ENCODE measurements around the genes STX5, SLC22A6, ZFTA and VEGFB.

GRCh38 chr11:62752563-62753040 is 1.4 kb downstream of the ZBTB3 start:
- PRO-cap, result no peak

GRCh38 chr11:62811005-62811743 is 5.9 kb upstream of the NXF1 start:
- PRO-cap, result no peak

GRCh38 chr11:62831939-62832604 is at the start of gene STX5:
Gene STX5, minus strand, starts transcription at chr11:62832051.
- PRO-cap, result bidirectional peak, plus-strand start at chr11:62832244, minus-strand start at chr11:62832040

- PRO-cap, result no peak
Measured at GRCh38 chr11:62840694-62841173, 1.3 kb upstream of the WDR74 start.

GRCh38 chr11:62854180-62854571 is 14.8 kb upstream of the WDR74 start:
- PRO-cap, result no peak

DNA sequence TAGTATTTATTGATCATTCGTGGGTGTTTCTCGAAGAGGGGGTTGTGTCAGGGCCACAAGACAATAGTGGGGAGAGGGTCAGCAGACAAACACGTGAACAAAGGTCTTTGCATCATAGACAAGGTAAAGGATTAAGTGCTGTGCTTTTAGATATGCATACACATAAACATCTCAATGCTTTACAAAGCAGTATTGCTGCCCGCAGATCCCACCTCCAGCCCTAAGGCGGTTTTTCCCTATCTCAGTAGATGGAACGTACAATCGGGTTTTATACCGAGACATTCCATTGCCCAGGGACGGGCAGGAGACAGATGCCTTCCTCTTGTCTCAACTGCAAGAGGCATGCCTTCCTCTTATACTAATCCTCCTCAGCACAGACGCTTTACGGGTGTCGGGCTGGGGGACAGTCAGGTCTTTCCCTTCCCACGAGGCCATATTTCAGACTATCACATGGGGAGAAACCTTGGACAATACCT is 19.3 kb upstream of the WDR74 start:
- PRO-cap, result no peak

GRCh38 chr11:62984725-62985010 is at the start of gene SLC22A6:
Gene SLC22A6, minus strand, starts transcription at chr11:62984967.
- PRO-cap, result no peak

GRCh38 chr11:63001088-63001336 is 14.6 kb downstream of the SLC22A8 start:
- PRO-cap, result no peak

GRCh38 chr11:63023624-63024483 is 8.2 kb upstream of the SLC22A8 start:
- PRO-cap, result unidirectional peak, plus-strand start at chr11:63024204

DNA sequence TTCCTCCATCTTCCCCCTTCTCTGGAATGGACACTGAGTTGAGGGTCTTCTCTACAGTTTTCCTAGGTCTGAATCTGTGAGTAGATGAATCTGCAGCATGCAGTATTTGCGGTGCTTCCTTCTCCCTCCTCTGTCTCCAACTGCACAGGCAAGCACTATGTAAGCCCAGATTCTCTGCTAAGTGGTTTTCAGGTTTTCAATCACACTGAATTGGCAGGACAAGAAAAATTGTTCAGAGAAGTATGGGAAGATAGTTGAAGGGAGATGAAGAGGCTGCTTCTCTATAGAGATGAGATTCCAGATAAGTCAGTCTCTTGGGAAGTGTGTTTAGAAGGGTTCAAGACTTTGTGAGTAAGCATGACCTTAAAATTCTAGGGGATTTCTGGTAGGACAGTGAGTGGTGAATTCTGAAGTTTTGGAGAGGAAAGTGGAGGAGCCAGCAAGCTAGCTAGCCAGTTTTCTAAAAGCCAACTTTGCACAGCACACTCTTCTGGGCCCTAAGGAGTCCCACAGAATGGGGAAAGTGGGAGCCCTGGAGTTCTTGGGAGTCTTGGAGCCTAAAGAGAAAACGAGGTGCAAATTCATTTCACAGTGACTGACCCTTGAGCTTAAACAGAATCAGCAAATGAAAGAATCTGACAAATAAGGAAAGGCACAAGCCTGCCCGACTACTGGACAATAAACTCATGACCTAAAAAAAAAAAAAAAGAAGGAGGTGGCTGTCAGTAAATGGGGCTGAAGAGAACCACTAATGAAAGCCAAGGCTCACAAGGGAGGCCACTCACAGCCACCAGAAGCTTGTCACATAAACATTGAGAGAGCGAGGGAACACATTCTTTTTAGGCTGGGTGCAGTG is 3.5 kb upstream of the SLC22A25 start:
- PRO-cap, result no peak

DNA sequence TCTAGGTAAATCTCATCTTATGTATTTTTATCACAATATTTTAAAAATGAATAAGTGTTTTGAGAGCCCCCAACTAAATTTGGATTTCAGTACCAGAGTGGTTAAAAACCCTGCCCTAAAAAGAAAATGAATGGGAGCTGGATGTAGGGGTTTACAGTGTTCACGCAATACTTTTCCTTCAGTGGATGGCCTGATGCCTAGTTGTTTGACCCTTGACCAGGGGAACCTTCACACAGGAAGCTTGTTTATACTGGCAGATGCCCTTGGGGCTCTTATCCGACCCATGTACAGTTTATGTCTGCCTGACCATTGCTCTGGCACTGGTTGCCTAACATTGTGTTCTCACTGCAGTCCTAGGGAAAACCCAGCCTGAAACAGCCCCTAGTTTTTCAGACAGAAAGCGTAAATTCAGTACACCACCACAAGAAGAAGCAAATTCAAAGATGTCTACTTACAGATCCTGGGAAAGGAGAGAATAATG is 35.0 kb downstream of the SLC22A9 start:
- PRO-cap, result no peak

GRCh38 chr11:63575417-63575680 is 12.2 kb upstream of the PLAAT2 start:
- PRO-cap, result no peak

- PRO-cap, result unidirectional peak, minus-strand start at chr11:63768785
Measured at GRCh38 chr11:63768578-63769636, at the start of gene ZFTA. Gene ZFTA, minus strand, starts transcription at chr11:63768775.

DNA sequence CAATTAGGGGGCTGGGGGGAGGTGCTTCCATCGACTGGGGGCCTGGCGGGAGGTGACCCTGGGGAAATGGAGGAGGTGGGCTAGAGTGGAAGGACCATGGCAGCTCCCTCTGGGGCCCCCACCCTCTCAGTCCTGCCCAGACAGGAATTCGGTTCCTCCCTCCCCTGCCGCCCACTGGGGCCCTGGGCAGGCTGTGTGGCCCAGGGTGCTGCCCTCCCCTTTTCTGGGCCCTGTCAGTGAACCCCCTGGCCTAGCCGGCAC is 3.6 kb upstream of the RCOR2 start:
- PRO-cap, result no peak

DNA sequence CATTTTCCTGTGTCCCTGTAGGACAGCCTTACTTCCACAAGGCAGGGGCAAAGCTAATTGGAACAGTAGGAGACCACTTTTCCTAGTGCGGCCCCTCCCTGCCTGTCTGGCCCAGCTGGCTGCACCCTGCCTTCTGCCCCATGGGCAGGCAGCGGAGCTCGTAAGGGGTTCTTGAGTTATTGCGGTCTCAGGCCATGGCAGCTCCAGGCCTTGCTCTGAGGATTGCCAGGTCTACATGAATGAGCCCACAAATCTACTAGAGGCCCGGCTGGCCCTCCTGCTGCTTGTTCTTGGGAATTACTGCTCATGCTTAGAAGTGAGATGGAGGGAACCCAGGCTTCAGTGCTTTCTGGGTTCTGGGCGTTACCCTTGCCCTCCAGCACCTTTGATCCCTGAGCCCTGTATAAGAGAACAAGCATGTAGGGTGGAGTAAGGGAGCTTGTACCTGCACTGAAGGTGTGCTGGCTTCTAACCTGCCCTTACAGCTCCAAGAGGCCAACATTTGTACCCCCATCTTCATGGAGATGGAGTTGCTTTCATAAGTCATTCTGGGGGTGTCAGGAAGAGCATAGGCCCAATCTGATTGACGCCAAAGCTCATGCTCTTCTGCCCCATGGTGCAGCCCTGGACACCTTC is 4.0 kb downstream of the NAA40 start:
- PRO-cap, result unidirectional peak, minus-strand start at position 351 of the sequence

- PRO-cap, result no peak
Measured at GRCh38 chr11:64094423-64094743, 58.7 kb downstream of the FLRT1 start.

- PRO-cap, result bidirectional peak, plus-strand start at chr11:64185475, minus-strand start at chr11:64185411; unidirectional peak, minus-strand start at chr11:64185671
Measured at GRCh38 chr11:64185244-64185925, 586 bp upstream of the STIP1 start.

DNA sequence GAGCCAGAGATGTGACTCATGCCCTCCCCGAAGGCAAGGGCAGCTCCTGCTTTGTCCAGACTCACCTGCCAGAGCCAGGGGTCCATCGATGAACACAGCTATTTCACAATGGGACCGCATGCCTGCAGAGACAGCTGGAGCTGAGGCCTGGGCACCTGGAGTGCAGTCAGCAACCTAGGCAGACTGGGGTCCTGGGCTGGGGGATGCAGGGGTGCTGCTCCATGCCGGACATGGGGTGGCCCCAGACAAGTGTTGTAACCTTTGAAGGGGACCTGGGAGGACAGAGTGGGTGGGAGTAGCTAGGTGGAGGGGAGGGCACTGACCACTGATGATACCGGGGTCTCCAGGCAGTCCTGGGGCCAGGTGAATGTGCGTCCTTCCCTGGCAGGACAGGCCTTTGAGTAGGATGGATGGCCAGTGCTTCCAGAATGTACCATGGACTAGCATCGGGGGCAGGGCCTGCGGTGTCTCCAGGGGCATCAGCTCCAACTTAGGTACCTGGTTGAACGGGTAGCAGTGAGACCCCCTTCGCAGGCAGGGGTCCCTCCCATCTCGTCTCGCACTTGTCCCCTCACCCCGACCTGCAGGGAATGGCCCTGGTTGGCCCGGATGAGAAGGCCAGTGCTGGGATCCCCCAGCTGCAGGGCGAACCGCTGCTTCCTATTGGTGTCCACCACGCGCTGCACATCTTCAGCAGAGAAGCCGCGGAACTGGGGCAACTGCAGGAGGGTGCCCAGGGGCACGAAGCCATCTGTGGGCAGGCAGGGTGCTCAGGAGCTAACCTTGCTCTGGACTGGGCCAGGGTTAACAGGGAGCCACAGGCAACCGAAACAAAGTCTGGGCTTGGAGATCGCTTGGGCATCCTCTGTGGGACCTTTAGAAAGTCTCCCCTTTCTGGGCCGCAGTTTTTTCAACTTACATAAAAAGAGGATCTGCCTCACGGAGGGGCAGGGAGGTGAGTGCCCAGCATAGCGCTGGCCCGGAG is 1.5 kb downstream of the TRPT1 start:
- PRO-cap, result no peak

GRCh38 chr11:64234144-64234752 is at the start of gene VEGFB:
Gene VEGFB, plus strand, starts transcription at chr11:64234584.
- PRO-cap, result bidirectional peak, plus-strand start at chr11:64234516, minus-strand start at chr11:64234354

GRCh38 chr11:64239705-64240135 is 1.2 kb upstream of the ENSG00000286264 start:
- PRO-cap, result no peak